Anterior vena cava (tissue), 1 donor: ENCODE measurements around a stretch of chr10.

- PRO-cap = bidirectional peak, plus-strand start at chr10:78510993, minus-strand start at chr10:78510783
Measured at GRCh38 chr10:78510596-78511272, 477.1 kb downstream of the RPS24 start.

DNA sequence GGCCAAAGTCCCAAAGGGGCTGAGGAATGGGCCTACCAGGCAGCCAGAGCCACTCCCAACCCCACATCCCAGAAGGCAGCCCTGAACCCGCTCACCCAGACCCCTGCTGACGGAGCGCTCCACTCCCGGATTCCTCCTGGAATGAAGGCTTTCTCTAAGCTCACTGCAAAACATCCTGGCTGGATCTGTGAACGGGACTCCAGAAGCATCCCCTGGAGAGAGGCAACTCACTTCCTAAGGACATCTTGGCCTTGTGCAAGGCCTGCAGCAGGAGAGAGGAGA, 168.7 kb upstream of the ZMIZ1 start:
- PRO-cap = no peak

DNA sequence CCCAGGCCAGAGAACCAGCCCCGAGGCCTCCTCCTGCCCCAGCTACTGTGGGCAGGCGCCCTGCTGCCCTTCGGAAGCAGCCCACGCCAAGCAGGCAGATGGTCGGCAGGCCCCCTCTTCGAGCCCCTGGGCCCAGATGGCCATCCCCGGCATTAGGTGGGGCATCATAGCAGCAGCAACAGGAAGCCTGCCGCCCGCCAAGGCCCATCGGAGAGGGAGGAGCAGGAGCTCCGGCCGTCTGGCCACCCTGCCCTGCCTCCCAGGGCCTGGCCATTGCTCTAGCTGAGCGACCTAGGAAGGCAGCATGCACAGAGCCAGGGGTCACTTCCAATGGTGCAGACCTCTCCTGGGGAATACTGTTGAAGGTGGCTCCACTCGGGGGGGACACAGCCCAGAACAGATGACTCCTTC, 105.0 kb upstream of the ZMIZ1 start:
- PRO-cap = no peak

GRCh38 chr10:79019945-79020174, 48.9 kb upstream of the ZMIZ1 start:
- PRO-cap = no peak

DNA sequence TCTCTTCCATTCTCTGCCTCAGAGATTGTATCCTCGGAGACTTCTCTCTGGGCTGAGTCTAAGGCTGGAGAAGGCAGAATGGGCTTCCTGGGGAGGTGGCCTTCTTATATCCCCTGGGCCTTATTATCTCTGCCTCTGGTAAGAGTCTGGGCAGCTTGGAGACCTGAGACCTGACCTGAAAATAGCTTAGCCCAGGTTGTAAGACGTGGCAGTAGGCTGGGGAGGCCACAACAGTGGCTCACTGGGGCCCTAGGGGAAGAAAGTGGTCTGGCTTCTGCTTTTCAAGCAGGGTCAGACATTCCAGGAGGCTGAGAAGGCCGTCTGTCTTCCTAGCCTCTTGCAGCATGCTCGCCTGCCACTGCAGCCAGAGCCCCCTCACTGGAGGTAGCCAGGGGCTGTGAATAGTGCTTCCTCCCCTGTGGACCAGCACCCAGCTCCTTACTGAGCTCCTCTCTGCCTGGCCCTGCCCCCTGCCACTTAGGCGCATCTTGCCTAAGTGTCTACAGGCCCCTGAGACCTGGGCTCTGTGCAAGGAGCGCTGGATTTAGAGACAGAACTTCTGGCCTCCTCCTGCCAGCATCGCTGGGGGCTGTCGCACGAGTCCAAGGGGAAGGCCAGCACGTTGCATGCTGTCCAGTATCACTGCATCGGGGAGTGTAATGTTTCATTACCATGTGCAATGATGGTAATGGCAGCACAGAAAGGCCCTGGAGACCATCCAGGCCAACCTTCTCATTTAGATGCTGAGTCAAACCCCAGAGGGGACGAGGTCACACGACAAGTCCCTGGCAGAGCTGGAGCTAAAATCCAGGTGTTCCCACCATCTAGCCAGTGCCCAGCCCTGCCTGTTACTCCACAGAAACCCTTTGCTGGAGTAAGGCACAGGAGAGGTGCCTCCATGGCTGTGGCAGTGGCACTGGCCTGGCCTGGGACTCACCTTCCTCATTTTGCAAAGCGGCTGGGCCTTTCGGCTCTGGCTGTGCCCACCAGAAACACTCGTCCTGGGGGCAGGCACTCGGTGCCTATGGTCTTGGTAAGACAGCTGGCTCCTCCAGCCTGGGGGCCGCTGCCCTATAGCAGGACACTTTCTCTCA, 12.8 kb downstream of the ZMIZ1 start:
- PRO-cap = no peak

- PRO-cap = no peak
Measured at GRCh38 chr10:79082372-79083629, 14.0 kb downstream of the ZMIZ1 start.

DNA sequence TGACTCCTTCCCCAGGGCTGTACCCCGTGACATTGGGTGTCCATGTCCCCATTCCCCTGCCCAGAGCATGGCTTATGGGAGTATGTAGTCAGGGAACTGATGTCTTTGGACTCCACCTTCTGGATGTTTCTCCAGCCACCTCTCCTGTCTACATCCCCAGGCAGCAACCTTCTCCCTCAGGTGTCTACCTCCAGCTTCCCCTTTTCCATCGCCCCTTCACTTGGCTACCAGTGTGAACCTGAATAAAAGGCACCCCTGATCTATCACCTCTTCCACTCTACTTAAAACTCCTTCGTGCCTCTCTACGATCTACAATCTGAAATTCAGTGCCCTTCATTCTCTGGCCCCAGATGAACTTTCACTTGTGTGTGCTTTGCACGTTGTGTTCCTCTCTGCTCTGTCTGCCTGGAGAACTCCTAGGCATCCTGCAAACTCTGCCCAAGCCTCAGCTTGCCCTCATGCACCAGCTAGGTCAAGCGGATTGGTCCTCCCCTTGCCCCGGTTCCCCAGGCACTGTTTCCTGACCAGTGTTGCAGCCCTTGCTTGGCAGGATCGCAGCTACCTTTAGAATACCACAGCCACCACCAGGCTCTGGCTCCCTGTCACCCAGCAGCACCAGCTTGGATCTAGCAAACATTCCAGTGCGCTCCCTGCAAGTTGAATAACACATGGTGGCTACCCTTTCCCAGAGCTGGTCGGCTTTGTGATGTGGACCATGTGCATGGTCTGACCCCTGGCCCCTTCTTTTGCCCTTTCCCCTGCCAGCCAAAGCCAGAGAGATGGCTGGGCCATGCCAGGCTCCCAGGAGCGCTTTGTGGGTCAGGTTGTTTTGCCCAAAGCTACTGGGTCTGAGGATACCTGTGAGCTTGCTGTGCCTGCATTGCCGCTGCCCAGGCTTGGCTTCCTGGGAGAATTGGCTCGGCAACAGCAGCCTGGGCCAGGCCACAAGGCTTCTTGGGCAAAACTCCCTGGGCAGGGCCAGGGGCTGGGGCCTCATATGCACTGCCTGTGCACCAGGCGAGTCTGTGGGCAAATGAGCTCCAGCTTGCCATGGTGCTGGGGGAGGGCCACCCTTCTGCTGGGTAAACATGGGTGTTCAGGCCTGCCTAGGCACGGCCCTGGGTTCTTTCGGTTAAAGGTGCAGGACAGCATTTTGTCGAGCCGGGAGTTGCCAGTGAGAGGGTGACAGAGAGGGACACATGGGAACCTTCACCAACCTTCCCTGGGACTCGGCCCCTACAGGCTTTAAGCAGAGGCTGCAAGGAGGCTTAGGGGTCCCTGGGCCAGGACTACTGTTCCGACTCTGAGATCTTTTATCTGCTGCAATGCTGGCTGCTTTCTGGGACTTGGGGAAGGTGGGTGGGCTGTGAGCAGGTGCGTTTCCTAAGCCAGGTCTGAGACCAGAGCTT, 19.1 kb downstream of the ZMIZ1 start:
- PRO-cap = no peak

GRCh38 chr10:79111482-79112220, 42.9 kb downstream of the ZMIZ1 start:
- PRO-cap = no peak

DNA sequence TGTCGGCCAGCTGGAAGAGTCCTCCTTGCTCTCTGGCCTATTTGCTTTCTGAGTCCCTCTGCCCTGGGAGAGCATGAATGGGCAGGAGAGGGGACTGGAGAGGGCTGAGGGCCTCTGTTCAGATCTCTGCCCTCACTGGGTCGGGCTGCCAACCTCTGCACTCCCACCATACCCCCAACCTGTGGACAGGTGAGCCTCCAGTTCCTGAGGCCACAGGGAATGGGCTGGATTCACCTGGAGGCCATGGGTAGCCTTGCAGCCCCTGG, 80.4 kb downstream of the ZMIZ1 start:
- PRO-cap = no peak

- PRO-cap = bidirectional peak, plus-strand start at chr10:79151907, minus-strand start at chr10:79151777
Measured at GRCh38 chr10:79151618-79152097, 82.9 kb downstream of the ZMIZ1 start.

- PRO-cap = bidirectional peak, plus-strand start at chr10:79155439, minus-strand start at chr10:79155338
Measured at GRCh38 chr10:79155024-79155980, 86.5 kb downstream of the ZMIZ1 start.

GRCh38 chr10:79159149-79159622, 90.4 kb downstream of the ZMIZ1 start:
- PRO-cap = no peak

DNA sequence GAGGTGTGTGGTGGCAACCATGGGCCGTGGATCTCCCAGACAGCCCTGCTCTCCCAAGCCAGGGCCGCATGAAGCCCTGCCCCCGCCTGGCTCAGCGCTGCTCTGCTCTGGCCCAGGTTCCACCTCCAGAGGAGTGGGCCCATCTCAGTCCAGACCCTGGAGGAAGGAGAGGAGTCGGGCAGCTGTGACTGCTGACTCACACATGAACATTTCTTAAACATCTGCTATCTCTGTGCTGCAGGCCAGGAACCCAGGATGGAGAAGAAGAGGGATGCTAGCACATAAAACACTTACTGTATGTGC, 110.0 kb downstream of the ZMIZ1 start:
- PRO-cap = no peak

GRCh38 chr10:79208998-79209720, 138.1 kb upstream of the PPIF start:
- PRO-cap = no peak

DNA sequence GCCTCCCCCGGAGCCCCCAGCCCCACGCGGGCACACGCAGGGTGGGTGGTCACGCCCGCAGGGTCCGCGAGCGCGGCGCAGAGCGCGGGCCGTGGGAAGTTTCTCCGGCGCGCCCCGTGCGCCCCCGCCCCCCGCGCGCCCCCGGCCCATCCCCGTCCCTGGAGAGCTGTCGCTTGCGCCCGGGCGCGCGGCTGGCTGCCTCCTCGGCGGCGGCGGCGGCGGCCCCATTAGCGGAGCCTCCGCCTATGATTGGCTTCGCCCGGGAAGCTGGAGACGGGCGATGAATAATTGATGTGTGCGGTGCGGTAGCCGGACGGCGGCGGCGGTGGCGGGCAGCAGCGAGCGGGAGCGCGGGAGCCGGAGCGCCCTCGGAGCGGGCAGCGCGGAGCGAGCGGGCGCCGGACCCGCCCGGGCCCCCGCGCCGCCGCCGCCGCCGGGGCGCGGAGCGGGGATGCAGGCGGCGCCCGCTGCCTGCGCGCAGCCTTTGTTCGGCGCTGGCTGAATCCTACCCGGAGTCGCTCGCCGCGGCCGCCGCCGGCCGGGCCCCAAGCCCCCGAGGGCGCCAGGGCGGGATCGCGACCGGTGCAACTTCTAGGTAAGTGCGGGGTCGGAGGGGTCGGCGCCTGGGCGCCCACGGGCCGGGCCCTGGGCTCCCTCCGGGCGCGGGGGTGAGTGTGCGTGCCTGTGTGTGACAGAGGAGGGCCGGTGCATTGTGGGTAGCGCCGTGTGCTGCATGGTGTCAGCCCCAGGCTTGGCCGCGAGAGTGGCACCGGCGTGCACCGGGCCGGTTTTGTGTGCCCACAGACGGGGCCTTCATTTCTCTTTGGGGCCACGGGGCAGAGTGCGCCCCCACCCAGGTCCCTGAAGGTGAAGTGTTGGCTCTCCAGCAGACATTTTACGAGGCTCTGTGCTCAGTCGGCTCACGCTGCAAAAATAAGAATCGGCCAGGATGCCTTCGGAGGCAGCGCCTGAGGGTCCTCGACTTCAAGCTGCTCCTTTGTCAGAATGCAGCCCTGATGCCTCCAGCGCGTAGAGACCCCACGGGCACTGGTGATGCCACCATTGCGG, 103.8 kb upstream of the PPIF start:
- PRO-cap = bidirectional peak, plus-strand start at position 308 of the sequence, minus-strand start at position 154 of the sequence; bidirectional peak, plus-strand start at position 760 of the sequence, minus-strand start at position 684 of the sequence

GRCh38 chr10:79246598-79247468, 100.4 kb upstream of the PPIF start:
- PRO-cap = no peak

- PRO-cap = no peak
Measured at GRCh38 chr10:79275366-79275904, 71.8 kb upstream of the PPIF start.

- PRO-cap = no peak
Measured at GRCh38 chr10:79298703-79299777, 48.2 kb upstream of the PPIF start.

GRCh38 chr10:79306185-79306630, 41.1 kb upstream of the PPIF start:
- PRO-cap = no peak

DNA sequence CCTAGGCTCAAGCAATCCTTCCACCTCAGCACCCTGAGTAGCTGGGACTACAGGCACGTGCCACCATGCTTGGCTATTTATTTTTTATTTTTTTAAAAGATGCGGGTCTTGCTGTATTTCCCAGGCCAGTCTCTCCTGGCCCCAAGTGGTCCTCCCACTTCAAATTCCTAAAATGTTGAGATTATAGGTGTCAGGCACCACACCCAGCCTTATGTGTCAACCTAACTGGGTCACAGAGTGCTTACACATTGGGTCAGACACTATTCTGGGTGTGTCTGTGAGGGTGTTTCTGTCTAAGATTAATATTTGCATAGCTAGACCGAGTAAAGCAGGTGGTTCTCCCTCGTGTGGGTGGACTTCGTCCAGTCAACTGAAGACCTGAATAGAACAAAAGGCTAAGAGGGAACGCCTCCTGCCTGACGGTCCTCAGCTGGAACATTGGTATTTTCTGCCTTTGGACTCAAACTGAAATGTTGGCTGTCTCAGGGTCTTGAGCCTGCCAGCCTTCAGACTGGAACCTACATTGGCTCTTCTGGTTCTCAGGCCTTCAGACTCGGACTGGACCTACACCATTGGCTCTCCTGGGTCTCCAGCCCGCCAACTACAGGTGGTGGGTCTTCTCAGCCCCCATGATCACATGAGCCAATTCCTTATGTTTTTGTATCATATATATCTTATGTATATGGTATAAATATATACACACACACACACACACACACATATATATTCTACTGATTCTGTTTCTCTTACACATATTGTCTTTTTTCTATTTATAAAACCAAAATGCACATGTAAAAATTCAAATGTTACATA, 11.6 kb downstream of the PPIF start:
- PRO-cap = no peak